Foreskin fibroblast (primary cell): ENCODE measurements around a stretch of chr6.

- RRBS: no CpG with 5 or more reads among the region's 15 CpGs
These were observed 169.9 kb downstream of the TTLL2 start for GRCh38 chr6:167494812-167495221.

GRCh38 chr6:167495865-167496166 lies 170.9 kb downstream of the TTLL2 start:
- RRBS: no CpG with 5 or more reads among the region's 6 CpGs

DNA sequence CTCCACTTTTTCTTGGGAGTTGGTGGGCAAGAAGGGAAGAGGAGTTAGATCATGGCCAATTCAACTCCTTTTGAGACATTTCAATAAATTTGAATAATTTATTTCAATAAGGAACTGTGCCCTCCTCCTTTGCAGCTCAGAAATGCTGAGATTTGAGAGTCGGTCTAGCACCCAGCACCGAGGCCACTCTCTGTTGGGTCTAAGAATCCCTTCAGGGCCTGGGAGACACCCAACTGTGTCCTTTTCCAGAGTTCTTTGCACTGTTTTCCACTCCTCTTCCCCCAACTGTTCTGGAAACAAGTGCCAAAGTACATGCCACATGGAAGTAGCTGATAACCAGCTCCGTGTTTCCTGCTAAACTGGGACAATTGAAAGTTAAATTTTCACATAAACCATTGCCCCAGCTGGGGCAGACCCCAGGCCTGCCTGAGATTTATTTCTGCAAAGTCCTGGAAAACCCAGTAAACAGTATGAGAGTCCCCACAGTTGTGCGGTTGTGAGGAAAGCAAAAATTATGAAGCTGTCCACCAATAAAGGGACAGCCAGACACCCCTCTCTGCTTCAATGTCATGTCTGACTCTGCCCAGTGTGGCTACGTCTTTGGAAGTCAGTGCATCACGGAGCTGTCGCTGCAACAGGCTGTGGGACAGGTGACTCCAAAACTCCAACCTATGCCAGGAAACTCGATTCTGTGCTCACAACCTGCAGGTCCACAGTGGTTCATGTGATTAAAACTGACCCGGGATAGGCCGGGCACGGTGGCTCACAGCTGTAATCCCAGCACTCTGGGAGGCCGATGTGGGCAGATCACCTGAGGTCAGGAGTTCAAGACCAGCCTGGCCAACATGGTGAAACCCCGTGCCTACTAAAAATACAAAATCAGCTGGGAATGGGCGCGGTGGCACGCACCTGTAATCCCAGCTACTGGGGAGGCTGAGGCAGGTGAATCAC lies 178.0 kb upstream of the AFDN start:
- RRBS: no CpG with 5 or more reads among the region's 16 CpGs

GRCh38 chr6:167682140-167682578 lies 144.6 kb upstream of the AFDN start:
- RRBS: no CpG with 5 or more reads among the region's 12 CpGs

- RRBS: no CpG with 5 or more reads among the region's 16 CpGs
These were observed 32.3 kb upstream of the AFDN start for GRCh38 chr6:167794204-167795093.

DNA sequence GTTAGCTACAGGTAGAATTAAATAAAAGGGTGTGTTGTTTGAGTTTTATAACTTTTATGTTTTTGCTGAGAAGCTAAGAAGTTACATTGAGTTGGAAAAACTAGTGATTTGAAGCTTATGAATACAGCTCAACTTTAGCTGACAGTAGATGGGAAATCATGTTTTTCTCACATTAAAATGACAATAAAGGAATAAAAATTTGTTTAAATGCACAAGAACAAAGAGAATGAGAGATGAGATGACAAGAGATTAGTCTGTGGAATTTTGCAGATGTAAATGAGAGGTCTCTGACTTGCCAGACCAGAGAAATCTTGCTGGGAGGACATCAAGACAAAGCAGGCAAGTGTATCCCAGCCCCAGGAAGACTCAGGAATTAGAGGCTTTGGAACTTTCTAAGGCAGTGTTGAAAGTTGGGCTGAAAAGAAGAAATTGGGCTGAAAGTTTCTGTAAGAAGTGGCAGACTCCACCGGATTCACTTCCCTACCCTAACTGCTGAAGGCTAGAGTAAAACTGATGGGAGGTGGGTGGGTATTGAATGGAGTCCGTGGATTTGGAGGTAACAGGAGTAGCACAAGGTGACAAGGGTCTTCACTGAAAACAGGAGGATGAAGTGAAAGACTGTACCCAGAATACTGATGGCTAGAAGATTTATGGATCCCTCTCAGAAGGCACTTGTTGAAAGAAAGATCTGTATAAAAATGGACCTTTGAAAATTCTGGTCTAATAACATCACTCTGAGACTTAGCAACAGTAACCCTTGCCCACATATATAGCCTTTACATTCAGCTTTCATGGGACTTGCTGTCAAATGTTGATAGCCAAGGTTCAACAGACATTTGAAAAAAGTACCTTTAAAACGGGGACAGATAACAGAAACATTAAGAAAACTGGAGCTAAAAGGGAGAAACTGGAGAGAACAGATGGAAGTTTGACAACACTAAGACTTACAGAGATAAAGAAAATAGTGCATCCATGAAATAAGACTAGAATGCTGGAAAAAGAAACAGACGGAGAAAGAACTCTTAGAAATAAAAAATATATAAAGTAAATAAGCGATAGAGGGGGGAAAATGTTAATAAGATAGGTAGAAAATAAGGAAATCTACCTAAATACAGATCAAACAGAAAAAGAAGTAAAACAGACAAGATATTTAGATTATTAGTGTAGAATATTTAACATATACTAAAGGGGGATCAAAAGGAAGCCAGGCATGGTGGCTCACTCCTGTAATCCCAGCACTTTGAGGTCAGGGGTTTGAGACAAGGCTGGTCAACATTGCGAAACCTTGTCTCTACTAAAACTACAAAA lies 54.9 kb downstream of the AFDN start:
- RRBS: no CpG with 5 or more reads among the region's 6 CpGs

GRCh38 chr6:168088131-168088807 lies 9.3 kb upstream of the FRMD1 start:
- RRBS: 26% methylated on average over 6 of the region's 14 CpGs

GRCh38 chr6:168158666-168159097 lies 79.7 kb upstream of the FRMD1 start:
- RRBS: 8% methylated on average over 3 of the region's 8 CpGs

- RRBS: no CpG with 5 or more reads among the region's 6 CpGs
These were observed 84.4 kb upstream of the FRMD1 start for GRCh38 chr6:168163505-168163704.

GRCh38 chr6:168194835-168195505 lies 116.0 kb upstream of the FRMD1 start:
- RRBS: 82% methylated on average over 1 of the region's 17 CpGs

GRCh38 chr6:168196094-168197444 lies 117.6 kb upstream of the FRMD1 start:
- RRBS: no CpG with 5 or more reads among the region's 35 CpGs

- RRBS: no CpG with 5 or more reads among the region's 8 CpGs
These were observed 22.9 kb upstream of the SMOC2 start for GRCh38 chr6:168418125-168418479.

GRCh38 chr6:168451067-168451324 lies 10.0 kb downstream of the SMOC2 start:
- RRBS: no CpG with 5 or more reads among the region's 5 CpGs

DNA sequence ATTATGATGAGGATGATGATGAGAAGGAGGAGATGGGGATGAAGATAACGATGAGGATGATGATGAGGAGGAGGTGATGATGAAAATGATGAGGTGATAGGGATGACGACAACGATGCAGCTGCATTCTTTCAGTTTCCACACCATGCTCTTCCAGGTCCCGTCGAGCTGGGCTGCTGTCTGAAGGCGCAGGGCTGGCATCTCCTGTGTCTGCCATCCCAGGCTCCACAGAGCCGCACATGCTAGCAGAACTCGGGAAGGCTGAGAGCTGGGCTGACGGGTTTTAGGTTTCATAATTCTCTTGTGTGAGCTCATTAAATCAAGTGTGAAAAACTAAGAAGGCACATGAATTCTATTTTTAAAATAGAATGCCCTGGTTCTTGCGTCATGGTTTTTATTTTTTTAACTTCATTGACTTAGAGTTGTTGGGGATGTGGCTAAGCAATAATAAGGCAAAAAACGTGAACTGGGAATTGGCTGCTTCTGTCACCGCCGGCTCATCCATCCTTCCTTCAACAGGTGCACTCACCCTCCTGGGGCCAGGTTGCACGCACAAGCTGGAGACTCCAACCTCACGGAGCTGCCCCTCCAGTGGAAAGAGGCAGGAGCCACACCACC lies 275.2 kb downstream of the SMOC2 start:
- RRBS: no CpG with 5 or more reads among the region's 15 CpGs

GRCh38 chr6:169251317-169251689 lies 2.3 kb downstream of the THBS2 start:
- RRBS: 6% methylated on average over 2 of the region's 6 CpGs

DNA sequence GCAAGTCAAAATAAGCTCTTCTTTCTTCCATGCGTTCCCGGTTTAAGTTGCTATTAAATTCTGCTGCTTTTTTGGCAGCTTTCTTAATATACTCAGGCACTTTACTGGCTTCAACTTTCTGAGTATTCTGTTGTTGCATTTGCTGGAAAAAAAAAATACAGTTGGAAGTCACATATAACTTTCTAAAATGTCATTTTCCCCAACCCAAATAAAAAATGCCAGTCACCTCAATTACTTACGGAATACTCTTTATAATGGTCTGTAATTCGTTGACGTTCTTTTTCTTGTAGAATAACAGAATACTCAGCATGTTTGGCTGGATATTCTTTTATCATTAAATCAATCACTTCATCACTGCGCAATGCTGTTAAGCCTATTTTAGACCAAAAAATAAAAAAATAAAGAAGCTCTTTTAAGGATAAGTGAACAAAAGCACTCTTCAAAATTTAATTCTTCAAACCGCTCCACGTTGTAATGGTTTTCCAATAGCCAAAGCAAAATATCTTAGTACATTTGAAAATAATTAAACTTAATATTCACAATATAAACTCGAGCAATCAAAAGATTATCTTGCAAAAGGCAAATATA lies 8.5 kb downstream of the PHF10 start:
- RRBS: no CpG with 5 or more reads among the region's 9 CpGs

DNA sequence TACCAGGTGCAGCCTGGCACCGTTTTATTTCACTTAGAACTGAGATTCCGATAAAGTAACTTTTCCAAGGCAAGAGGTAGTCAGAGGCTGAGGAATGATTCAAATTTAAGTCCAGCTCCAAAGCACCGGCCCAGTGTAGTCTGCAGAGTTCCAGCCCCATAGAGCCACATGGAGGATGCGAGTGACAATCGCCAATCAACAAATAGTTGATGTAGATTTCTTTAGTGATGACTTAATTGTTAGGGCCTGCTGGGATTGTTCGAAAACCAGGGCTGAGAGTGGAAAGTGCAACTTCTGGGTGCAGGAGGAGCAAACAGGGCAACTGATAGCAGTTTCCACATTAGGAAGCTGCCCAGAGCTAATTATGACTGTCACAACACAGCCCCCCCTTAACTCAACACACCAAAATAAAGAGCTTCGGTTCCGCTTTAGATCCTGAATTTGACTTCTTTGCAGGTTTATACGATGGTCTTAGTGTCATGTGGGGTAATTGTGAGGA lies 927 bp downstream of the ERMARD start:
- RRBS: no CpG with 5 or more reads among the region's 9 CpGs

DNA sequence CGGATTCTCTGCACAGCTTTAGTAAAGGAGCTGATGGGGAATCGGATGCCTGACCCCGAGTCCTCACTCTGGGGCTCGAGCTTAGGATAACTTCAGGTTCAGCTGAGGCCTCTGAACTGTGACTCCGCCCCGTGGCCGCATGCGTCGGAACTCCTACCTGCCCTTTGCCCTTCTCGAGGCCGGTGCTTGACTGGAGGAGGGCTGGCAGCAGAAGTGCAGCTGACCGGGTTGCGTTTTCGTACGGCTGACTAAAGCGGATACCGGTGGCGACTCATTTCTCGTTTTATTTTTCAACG lies 38.4 kb downstream of the ERMARD start:
- RRBS: 0% methylated on average over 5 of the region's 20 CpGs

- RRBS: no CpG with 5 or more reads among the region's 3 CpGs
These were observed 153.9 kb downstream of the ERMARD start for GRCh38 chr6:169905413-169905641.

- RRBS: no CpG with 5 or more reads among the region's 11 CpGs
These were observed 252.9 kb downstream of the DLL1 start for GRCh38 chr6:170037871-170038384.